Jurkat, Clone E6-1 (cell line): Measurements from ENCODE around the gene SERTAD3.

DNA sequence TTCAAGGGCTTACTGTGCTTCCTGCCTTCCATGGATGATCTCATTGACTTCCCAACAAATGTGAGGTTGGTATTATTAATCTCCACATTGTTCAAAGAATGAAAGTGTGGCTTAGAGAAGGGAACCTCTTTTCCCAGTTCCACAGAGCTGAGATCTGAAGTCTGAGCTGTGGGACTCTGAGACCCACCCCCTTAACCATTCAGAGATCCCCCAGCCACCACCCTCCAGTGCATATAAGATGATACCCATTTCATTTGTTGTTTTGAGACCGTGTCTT is 9.3 kb downstream of the PLD3 start:
- RRBS = no CpG with 5 or more reads among the region's 1 CpG

DNA sequence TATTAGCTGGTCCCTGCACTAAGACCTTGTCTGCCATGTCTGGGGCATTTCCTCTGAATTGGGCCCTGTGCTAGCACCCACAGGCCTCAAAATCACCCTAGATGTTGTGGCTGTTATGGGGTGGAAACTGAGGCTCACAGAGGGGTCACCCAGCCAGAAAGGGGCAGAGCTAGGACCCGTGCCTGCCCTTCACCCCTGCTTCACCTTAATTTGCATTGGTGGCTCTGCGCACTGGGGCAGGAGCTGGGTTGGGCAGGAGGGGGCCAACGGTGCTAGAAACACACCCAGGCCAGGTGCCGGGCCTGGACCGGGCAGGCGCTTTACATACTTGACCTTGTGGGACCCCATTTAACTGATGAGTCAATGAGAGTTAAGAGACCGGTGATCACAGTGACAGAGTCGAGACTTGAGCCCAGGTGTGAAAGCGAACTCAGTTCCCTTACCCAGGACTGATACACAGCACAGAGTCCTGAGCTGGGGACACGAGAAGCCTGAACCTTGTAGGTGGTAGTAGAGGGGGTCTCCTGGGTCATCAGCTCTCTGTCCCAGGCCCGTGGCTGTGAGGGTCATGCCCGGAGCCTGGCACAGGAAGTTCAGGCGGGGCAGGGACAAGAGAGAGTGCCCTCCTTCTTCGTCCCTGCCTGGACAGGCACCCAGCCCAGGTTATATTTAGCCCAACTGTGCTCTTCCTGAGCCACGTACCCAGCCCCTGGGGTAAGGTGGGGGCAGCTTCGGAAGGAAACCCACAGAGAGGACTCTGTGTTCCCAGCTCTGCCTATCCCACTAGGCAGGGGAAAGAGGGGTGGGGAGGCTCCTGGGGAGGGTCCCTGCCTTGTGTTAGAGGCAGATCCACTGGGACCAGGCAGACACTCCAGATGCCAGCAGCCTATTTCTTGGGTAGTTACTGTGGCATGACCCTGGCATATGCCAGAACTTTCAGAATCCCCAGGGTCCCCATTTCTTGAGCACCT is 1.9 kb downstream of the PRX start:
- RRBS = 100% methylated on average over 1 of the region's 16 CpGs

GRCh38 chr19:40414687-40415249 is 1.6 kb upstream of the PRX start:
- RRBS = 61% methylated on average over 5 of the region's 14 CpGs

- RRBS = 1% methylated on average over 22 of the region's 83 CpGs
Observed at GRCh38 chr19:40443955-40445007, at the start of gene SERTAD3. TSS of gene SERTAD3 (minus strand) at chr19:40444335.

GRCh38 chr19:40463060-40463563 is 2.4 kb downstream of the BLVRB start:
- RRBS = no CpG with 5 or more reads among the region's 3 CpGs

- RRBS = 2% methylated on average over 7 of the region's 56 CpGs
Observed at GRCh38 chr19:40528909-40529806, 47.5 kb upstream of the SHKBP1 start.

- RRBS = no CpG with 5 or more reads among the region's 6 CpGs
Observed at GRCh38 chr19:40542209-40542620, 34.5 kb upstream of the SHKBP1 start.

DNA sequence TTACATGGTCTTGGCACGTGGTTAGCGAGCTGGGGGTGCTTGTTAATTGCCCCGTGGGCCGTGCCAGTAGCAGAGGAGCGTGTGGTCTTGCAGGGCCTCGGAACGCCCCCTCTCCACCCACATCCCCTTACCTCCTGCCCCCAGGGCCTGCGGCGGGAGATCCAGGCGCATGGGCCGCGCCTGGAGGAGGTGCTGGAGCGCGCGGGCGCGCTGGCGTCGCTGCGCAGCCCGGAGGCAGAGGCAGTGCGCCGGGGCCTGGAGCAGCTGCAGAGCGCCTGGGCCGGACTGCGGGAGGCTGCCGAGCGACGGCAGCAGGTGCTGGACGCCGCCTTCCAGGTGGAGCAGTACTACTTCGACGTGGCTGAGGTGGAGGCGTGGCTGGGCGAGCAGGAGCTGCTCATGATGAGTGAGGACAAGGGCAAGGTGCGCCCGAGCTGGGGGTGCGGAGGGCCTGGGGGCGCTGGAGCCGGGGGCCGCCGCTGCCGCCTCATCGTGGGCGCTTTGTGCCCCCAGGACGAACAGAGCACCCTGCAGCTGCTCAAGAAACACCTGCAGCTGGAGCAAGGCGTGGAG is 22.6 kb upstream of the SHKBP1 start:
- RRBS = no CpG with 5 or more reads among the region's 47 CpGs

DNA sequence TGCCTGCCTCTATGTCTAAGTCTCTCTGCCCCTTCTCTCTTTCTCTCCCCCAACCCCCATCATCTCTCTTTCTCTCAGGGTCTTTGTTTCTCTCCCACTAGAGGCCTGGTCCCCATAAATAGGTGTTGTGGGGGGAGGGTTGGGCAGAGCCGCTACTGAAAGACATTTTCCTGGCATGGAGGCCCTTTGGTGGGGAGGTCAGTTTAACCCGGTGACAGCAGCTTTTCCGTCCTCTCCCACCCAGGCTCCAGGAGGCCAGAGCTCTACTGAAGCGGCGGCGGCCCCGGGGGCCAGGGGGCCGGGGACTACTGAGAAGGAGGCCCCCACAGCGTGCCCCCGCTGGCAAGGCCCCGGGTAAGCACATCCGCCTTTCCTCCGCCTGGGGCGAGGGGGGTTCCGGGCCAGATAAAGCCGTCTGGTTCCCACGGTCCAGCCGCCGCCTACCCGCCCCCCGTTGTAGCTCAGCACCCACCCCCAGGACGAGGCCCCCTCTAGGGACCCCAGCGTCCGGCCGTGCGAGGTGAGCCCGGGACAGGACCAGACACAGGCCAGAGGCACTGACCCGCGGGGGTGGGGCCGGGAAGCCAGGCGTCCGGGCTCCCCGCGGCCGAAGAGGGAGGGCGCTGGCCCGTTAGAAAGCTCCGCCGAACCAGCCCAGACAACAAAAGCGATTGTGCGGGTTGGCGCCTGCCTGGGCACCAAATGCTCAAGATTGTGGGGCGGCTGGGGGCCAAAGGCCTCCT is 1.2 kb upstream of the LTBP4 start:
- RRBS = 49% methylated on average over 20 of the region's 43 CpGs

DNA sequence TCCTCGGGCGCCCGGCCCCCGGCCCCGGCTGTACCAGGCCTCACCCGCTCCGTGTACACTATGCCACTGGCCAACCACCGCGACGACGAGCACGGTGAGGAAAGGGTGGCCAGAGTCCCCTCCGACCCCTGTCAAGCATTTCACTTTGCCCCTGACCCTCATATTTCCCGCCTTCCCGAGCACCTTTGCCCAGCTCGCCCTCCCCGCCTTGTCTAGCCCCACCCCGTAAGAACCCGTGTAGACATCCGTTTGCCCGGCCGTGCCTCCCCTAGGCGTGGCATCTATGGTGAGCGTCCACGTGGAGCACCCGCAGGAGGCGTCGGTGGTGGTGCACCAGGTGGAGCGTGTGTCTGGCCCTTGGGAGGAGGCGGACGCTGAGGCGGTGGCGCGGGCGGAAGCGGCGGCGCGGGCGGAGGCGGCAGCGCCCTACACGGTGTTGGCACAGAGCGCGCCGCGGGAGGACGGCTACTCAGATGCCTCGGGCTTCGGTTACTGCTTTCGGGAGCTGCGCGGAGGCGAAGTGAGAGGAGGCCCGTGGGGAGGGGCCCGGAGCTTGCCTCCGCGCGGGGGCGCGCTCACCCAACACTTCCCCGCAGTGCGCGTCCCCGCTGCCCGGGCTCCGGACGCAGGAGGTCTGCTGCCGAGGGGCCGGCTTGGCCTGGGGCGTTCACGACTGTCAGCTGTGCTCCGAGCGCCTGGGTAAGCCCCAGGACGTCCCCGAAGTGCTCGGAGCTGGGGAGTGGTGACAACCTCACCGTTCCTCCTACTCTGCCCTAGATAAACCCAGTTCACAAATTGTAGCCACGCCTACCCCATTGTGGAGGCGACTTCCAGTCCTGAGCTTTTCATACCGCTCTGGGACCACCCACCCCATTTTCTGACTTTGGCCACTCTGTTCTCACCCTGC is 4.2 kb downstream of the LTBP4 start:
- RRBS = 2% methylated on average over 11 of the region's 81 CpGs

GRCh38 chr19:40618955-40619660 is 17.9 kb downstream of the LTBP4 start:
- RRBS = no CpG with 5 or more reads among the region's 11 CpGs

- RRBS = no CpG with 5 or more reads among the region's 13 CpGs
Observed at GRCh38 chr19:40666947-40667508, 23.4 kb downstream of the NUMBL start.

- RRBS = no CpG with 5 or more reads among the region's 12 CpGs
Observed at GRCh38 chr19:40685020-40686071, 5.1 kb downstream of the NUMBL start.

DNA sequence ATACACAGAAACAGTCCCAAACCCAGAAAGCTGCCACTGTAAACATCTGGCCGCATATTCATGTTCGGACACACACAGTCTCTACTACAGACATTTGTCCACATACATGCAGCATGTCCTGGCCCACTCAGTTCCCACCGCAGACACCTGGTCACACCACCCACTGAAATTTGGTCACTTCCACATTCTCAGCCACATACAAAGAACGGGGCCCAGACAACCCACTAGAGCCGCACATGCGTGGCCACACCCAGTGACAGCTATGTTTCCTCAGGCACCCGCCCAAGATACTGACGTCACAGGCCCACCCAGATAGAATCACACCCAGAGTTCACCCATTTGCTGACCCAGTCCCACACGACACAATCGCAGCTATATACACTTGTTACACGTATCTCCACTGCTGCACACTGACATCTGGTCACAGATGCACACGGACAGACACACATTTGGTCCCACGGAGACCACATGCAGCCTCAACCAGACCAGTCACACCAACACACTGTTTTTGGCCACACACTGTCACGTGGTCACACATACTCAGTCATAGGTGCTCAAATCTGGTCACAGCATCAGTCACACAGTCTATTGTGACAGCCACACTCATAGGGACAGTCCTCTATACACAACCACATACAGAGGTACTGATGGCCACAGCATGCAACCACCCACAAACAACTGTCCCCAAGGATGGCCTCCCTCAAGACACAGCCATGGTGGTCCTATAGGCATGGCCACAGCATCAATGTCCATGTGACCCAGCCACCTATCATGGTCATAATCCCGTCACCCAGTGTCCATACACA is 2.8 kb downstream of the NUMBL start:
- RRBS = no CpG with 5 or more reads among the region's 15 CpGs

DNA sequence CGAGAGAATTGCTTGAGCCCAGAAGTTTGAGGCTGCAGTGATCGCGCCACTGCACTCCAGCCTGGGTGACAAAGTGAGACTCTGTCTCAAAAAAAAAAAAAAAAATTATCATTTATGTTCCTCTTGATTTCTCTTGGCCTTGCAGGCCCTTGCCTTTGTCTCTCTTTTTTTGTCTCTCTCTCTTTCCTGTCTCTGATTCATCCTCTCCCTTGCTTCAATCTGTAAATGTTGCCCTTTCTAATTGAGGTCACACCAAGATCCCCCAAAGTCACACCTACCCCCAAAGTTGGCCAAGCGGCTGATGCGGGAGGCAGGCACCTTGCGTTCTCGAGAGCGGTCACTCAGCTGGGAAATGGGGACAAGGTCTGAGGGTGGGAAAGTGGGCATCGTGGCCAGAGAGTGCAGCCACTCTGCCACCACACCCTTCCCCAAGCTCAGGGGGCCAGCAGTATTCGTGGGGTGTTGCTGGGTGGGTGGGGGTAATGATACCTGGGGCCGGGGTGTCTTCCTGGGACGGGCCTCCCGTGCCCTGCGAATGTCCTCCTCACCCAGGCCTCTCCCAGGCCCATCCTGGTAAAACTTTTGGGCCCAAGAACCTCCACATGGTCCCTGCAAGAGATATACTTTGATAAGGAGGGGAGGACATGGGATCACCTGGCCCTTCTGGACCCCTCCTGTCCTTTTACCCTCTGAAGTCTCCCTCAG is 2.7 kb downstream of the COQ8B start:
- RRBS = no CpG with 5 or more reads among the region's 14 CpGs

- RRBS = no CpG with 5 or more reads among the region's 7 CpGs
Observed at GRCh38 chr19:40745281-40745738, 5.0 kb downstream of the ACTMAP start.

DNA sequence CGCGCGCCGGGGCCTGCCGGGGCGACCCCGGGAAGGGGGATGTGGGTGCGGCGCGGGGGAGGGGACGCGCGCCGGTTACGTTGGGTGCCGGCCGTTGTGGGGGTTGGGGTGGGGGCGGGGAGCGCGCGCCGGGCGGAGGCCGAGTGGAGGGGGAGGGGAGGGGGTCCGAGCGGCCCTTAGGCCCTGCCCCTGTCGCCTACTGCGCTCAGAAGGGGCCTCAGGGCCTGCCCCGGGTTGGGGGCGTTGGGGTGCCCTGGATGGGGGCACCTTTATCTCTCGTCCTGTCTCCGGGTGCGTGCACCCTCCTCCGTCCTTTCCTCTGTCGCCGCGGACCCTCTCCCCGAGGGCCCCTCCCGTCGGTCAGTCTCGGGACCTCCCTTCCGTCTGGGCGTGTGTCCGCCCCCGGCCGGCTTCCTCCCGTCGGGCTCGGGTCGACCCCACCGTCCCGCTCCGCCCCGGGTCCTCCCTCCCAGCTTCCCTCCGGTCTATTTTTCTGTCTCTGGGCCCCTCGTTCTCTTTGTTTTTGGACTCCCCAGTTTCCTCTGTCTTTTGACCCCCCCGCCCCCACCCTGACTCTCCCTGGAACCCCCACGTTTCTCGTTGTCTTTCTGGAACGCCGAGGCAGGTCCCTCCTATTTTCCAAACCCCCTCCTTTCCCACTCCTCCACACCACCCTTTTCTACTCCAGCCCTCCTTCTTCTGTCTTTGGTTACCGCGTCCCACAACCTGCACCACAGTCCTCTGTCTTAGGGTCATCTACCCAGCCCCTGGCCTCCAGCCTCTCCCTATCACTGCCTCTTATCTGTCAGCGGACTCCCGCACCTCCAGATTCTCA is 574 bp downstream of the EGLN2 start:
- RRBS = 3% methylated on average over 28 of the region's 65 CpGs

GRCh38 chr19:40809515-40810551 is 10.8 kb downstream of the EGLN2 start:
- RRBS = 96% methylated on average over 3 of the region's 46 CpGs

DNA sequence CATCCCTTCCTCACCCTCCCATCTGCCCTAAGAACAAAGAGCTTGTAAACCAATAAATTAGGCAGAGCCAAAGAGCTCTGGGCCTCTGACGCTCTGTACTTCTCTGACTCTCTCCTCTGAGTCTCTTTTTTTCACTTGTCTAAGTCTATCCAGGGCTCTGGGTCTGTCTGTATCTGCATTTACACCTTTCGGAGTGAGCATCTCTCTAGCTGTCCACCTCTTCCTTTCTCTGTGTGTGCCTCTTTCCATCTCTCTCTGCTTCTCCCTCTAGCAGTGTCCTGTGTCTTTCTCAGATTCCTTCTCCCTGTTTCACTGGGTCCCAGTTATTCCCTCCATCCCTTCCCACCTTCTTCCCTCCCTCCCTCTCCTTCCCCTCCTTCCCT is 32.0 kb upstream of the CYP2B6 start:
- RRBS = no CpG with 5 or more reads among the region's 2 CpGs

- RRBS = no CpG with 5 or more reads among the region's 14 CpGs
Observed at GRCh38 chr19:41207309-41207891, 11.6 kb upstream of the AXL start.